SP-49 (cell line): ENCODE measurements around a stretch of chr17.

GRCh38 chr17:64147188-64147909, 17.4 kb upstream of the ERN1 start:
- PRO-cap: no peak

- PRO-cap: no peak
Observed at GRCh38 chr17:64190363-64190790, 60.4 kb upstream of the ERN1 start.

GRCh38 chr17:64340653-64341028, 50.0 kb downstream of the PECAM1 start:
- PRO-cap: no peak

DNA sequence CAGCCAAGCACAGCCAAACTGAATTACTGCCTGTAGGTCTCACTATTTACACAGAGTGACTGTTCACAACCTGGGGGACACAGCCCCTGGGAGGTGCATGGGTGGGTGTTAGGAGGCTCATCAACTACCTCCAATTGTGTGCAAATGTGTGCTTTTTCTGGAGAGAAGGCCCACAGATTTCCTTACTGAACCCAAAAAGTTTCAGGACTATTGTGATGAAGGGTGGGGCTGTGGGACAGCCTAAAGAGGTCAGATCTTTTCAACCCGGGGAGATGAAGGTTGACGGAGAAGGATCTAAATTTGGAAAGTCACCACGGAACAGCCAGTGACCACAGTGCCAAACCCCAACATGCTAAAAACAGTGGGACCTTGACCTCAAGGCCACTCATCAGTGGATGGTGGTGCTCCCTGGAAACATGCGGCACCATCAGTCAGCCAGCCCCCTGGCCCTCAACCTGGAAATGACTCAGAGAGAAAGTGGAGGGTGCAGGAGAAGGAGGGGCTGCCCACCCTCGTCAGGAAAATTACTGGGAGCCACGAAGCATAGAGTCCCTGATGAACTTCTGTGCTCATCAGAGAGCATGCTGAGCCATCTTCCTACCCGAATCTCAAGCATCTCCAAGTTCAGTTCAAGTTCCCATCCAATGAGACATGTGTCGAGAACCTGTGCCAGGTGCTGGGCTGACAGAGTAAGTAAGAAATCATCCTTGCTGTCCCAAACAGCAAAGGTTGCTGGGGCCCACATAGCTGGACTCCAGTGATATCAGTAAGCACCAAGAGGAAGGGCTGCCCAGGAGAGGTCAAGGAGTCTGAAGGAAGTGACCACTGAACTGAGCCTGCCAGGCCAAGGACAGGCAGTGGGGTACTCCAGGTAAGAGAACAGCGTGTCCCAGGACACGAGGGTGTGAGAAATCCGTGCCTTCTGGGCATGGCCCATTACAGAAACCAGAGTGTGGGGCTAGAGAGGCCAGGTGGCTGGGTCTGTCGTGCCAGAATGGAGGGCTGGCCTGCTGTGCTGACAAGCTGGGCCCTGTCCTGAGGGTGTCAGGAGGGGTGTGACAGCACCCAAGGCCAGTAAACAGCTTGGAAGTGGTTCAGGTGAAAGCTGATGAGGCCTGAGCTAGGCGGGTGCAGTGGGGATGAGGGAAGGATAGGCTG, 5.4 kb downstream of the PECAM1 start:
- PRO-cap: no peak

DNA sequence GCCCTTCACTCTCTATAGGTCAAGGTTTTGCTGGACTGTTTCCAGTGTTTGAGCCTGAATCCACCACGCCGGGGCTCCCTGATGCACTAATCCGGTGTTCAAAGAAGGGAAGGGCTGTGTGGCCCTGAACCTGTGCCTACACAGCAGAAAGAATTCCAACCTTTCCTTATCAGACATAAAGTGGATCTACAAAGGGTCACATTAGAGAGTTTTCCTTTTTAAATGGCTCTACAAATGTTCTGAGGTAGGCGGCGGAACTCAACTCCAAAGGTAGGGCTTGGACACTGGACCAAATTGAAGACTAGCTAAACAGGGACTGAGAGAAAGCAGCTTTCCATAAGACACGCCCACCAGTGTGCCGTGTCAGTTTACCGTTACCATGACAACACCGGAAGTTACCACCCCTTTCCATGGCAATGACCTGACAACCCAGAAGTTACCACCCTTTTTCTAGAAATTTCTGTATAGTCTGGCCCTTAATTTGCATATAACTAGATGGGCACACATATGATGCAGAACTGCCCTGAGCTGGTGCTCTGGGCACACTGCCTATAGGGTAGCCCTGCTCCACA, 16.0 kb upstream of the PECAM1 start:
- PRO-cap: no peak

DNA sequence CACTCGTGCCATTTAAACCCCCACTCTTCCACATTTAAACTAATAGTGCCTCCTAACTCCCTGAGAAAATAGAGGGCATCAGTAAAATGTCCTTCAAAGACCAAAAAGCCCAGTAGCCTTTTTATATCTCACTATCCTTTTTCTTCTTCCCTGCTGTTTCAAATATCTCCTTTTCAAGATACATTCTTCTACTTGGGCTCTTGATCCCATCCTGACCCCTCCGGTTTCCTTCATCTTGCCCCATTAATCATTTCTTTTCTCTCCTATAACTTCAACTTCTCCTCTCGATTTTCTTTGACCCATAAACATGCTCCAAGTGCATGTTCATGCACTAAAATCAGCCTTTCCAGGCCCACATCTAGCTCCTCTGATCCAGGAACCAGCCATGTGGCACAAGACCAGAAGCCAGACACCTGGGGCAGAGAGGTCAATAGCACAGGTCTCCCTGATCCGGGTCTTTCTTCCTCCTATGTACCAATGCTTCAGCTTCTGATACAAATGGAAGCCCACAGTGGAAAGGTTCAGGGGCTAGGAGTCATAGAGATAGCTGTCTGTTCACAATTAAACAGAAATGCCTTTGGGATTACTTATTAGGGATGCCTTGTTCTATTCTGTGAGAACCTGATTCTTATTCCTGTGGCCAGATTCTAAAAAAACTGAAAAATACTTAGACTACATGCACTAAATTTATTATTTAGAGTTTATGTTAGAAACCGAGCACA, 11.8 kb downstream of the POLG2 start:
- PRO-cap: no peak

DNA sequence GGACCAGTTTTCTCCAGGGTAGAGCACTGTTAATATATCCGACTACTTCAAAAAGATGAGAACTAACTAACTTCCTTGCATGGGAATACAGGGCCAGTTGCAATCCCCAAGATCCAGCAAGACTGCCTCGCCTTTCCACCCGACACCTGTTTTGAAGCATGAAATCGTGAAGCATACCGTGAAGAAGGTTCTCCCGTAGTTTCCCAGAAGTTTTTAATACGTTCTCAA, 710 bp downstream of the POLG2 start:
- PRO-cap: no peak

DNA sequence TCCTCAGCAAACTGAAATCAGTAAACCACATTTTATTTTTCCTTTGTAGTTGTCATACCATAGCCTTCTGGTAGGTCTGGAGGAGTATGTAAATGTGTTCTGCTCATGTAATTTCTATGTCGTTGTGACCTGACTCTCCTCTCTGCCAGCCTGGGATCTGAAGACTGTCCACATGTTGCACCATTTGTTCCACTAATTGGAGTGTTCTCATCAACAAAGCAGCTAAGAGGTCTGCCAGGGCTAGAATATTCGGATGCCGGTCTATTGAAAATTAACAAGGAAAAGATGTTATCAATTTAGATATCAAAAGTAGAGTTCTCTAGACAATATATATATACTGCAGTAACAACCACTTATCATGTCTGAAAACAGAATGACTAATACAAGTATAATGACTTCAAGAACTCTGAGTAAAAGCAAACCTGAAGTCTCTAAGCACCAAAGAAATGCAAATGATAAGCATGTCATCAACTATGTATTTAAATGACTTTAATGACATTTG, 74.0 kb downstream of the CEP95 start:
- PRO-cap: no peak

GRCh38 chr17:64739356-64740194, 77.5 kb upstream of the SMURF2 start:
- PRO-cap: no peak

GRCh38 chr17:64761828-64762458, 99.8 kb upstream of the SMURF2 start:
- PRO-cap: no peak

DNA sequence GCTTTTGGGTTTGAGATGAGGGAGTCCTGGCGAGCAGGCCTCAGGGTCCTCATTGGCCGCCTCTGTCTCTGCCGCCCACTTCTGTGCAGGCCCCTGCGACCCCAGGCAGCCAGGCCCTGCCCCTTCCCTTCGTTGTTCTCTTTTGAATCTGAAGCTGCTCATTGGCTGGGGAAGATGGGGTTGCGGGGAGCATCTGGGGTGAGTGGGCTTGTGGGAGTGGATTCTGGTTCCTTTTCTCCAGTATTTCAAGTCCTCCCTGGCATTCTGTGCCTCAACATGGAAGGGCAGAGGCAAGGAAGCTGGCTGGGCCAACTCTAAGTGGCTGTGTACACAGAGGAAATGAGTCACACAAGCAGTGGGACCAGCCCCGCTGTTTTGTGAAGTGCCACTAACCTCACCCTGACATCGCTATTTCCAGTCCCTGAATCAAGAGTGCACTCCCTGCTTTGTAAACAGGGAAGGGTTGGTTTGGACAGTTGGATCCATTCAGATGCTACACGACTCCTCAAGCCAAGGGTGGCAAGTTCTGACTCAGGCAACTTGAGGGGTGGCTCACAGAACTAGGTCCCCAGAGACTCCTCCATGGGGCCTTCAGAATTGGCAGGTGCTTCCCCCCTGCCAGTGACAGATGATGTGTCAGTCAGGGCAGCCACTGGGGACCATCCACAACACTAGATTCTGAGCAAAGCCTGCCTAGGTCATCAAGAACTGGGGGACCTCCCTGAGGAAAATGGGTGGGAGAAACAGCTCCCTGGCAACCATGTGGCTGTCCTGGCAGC, 110.8 kb downstream of the LRRC37A3 start:
- PRO-cap: no peak

GRCh38 chr17:64922908-64923508, 3.7 kb upstream of the LRRC37A3 start:
- PRO-cap: unidirectional peak, minus-strand start at chr17:64923136

- PRO-cap: no peak
Observed at GRCh38 chr17:65062511-65062965, 6.0 kb upstream of the GNA13 start.

DNA sequence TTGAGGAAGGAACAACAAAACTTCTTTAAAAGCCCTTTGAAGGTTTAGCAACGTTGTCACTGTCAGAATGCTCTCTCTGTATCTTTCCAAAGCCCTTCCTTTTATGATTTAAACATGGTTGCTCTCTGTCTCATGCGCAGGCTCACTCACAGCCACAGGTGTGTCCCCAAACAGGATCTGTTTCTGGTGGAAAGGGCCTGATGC, 9.4 kb upstream of the GNA13 start:
- PRO-cap: no peak

- PRO-cap: no peak
Observed at GRCh38 chr17:65072593-65072965, 16.0 kb upstream of the GNA13 start.

- PRO-cap: unidirectional peak, plus-strand start at chr17:65123099; unidirectional peak, minus-strand start at chr17:65123152; bidirectional peak, plus-strand start at chr17:65123455, minus-strand start at chr17:65123369
Observed at GRCh38 chr17:65122661-65123728, 14.2 kb upstream of the RGS9 start.

- PRO-cap: no peak
Observed at GRCh38 chr17:65164164-65164780, 27.1 kb downstream of the RGS9 start.

DNA sequence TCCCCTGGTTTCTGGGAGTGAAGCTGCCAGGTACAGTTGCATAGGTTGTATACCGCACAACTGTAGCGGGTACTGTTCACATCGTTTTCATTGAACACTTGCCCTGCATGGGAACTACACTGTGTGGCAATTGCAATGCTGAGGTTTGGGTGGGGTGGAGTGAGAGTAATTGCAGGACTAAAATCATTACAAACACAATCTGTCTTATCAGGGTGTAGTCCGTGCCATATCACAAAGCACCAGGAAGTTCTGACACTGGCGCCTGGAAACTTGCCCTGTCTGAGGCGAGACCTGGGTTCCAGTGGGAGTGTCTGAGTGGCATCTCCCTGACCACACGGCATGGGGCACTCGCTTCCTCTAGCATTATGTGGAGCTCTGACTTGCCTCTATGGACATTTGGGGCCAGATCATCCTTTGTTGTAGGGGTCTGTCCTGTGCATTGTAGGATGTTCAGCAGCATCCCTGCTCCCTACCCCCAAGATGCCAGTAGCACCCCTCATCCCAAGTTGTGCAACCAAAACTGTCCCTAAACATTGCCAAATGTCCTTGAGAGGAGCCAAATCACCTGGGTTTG, 153.5 kb downstream of the RGS9 start:
- PRO-cap: no peak

GRCh38 chr17:65370446-65371096, 190.9 kb downstream of the AXIN2 start:
- PRO-cap: no peak

DNA sequence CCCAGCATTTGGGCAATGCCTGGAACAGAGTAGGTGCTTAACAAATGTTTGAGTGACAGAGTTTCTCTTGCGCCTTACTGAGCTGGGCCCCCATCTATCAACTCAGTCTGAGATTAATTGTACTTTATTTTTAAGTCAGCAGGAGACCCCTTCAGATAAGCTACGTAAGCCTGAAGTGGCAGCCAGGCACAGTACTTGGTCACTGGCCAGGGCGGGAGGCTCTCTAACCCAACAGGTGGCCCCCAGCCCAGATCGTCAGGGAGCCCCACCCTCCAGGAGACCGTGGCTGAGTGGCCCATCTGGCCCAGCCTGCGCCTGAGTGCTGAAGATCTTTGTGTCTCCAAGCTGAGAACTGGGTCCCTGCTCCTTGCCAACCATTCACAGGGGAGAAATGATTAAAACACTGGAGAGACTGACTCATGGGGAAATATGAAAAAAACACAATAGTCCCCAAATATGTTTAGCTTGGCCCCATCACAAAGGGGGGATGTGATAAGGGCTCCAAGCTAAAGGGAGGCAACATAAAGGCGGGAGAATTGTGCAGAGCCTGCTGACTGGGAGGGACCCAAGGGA, 75.6 kb downstream of the AXIN2 start:
- PRO-cap: no peak